ENCODE measurements around the genes PLXDC1, MED1 and NEUROD2.

DNA sequence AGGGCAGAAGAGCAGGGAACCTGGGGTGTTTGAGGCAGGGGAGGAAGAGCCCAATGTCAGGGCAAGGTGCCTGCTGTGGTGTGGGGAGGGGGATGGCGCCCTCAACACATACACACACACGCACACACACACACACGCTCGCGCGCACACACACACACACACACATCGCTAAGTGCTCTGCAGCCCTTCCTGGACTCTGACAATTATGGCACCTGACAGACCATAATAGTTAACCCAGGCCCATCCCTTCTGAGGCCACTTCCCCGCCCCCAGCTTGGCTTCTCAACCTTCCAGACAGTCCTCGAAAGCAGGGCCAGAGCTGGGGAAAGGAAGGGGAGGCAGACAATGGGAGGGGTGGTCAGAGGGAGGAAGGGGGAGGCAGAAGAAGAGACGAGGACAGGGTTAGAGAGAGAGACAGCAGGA is 4.2 kb downstream of the SRCIN1 start:
- CAGE, long polyA plus RNA: no peak
- RRBS: no CpG with 5 or more reads among the region's 10 CpGs

- CAGE, long polyA plus RNA: no peak
- RRBS: no CpG with 5 or more reads among the region's 6 CpGs
Measured at GRCh38 chr17:38699069-38699563, 6.0 kb upstream of the MLLT6 start.

DNA sequence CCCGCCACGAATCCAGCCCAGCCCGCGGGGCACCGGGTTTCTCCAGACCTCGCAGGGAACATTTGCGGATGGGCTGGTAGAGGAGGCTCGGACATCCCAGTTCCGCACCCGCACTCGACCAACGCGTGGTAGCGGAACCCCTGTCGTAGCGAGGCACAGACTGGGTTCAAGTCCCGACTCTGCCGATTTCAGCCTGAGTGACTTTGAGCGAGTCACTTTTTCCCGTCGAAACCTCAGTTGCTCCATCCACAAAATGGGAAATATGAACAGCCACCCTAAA is 2.2 kb upstream of the MLLT6 start:
- CAGE, long polyA plus RNA: no peak
- RRBS: no CpG with 5 or more reads among the region's 21 CpGs

DNA sequence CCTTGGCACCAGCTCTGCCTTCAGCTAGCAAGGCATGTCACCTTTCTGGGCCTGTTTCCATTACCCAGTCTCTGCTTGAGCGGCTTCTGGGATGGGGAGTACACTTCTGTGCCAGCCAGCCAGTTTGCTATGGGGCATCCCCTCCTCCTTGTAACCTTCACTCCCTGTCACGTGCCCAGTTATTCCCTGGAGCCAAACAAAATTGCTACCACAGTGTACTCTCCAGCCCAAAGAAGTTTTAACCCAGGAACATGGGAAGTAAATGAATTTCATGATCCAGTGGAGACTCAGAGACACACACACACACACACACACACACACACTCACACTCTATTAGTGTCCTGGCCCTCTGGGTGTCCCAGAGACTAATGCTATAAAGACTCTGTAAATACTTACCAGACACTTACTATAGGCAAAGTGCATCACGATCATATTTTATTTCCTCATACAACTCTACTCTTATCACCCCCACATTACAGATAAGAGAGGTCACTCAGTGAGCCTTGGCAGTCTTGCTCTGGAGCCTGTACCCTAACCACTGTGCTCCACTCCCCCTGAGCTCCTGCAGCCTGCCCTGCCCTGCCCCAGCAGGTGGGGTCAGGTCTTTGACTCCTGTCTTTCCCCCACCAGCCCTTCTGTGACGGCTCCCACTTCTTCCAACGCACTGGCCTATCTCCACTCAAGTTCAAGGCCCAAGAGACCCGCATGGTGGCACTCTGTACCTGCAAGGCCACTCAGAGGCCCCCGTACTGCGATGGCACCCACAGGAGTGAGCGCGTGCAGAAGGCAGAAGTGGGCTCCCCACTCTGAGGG is 2.7 kb downstream of the CISD3 start:
- CAGE, long polyA plus RNA: no peak
- RRBS: no CpG with 5 or more reads among the region's 10 CpGs

- CAGE, long polyA plus RNA: no peak
- RRBS: no CpG with 5 or more reads among the region's 20 CpGs
Measured at GRCh38 chr17:38746230-38747277, 1.6 kb downstream of the PCGF2 start.

DNA sequence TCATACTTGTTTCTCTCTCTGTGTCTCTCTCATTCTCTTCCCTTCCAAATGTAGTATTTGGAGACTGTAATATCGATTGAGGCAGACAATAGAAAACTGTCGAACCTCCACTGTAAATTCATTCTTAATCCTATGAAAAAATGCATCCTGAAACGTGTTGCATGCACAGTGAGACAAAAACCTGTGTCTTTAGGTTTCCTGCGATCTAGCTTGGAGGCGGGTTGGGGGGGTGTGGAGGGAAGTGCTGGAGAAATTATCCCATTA is 1.3 kb upstream of the PSMB3 start:
- CAGE, long polyA plus RNA: no peak
- RRBS: no CpG with 5 or more reads among the region's 5 CpGs

- CAGE, long polyA plus RNA: no peak
- RRBS: no CpG with 5 or more reads among the region's 3 CpGs
Measured at GRCh38 chr17:38771617-38771816, 19.0 kb downstream of the PSMB3 start.

DNA sequence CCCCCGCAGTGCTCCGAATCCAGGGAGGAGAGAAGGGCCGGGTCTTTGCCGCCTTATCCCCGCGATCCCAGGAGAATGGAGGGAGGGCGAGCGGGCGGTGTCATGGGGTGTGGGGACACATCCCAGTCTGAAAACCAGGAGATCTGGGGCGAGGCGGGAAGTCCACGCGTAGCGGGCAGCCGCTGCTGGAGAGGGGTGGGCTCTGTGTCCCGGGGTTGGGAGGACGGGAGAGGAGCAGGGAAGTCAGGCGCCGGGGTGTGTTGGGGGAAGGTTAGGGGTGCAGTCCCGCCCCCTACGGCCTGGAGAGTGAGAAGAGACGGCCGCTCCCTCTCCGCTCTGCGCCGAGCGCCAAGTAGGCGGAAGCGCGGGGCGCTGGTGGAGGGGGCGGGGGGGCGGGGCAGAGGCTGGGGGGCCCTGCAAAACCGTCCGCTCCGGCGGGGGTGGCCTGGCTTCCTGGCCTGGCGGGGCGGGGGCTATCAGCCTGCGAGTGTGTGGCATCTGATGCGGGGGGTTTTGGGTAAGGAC is 497 bp downstream of the LASP1 start:
- CAGE, long polyA plus RNA: no peak
- RRBS: 0% methylated on average over 8 of the region's 41 CpGs

DNA sequence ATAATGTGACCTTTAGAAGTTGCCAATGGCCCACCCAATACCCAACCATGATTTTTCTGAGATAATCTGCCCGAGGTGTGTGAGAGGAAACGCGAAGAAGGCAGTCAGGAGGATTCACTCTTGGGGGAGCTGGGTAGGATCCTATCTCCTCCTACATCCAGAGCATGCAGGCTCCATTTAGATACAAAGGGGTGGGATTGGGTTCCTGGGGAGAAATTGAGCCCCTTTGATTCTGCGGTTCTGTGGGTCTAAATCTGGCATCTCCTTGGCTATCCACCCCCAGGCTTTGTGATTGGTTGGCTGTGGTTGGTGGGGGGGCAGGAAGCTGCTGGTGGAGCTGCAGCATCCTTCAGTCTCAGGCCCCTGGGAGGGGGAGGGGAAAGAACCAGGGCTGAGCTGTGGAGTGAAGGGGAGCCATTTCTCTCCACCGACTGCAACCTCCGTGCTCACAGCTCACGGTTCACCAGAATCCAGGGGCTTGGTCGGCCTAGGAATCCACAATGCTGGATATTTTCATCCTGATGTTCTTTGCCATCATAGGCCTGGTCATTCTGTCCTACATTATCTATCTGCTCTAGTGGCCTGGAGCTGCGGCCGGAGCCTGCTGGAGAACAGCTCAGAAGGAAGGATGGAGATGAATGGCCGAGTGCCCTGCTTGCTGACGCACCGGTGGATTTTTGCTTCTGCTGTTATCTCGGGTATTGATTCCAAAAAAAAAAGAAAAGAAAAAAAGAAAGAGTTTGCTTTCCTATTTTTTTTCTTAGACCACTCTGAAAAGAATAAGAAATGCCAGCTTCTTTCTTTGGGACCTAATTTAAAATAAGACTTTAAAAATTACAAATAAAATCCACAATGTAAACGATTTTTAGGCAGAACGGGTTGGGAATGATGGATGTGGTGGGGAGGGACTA is 41.8 kb downstream of the FBXO47 start:
- CAGE, long polyA plus RNA: no peak
- RRBS: 88% methylated on average over 4 of the region's 16 CpGs

GRCh38 chr17:39150659-39151064 is 775 bp downstream of the PLXDC1 start:
- CAGE, long polyA plus RNA: no peak
- RRBS: no CpG with 5 or more reads among the region's 5 CpGs

DNA sequence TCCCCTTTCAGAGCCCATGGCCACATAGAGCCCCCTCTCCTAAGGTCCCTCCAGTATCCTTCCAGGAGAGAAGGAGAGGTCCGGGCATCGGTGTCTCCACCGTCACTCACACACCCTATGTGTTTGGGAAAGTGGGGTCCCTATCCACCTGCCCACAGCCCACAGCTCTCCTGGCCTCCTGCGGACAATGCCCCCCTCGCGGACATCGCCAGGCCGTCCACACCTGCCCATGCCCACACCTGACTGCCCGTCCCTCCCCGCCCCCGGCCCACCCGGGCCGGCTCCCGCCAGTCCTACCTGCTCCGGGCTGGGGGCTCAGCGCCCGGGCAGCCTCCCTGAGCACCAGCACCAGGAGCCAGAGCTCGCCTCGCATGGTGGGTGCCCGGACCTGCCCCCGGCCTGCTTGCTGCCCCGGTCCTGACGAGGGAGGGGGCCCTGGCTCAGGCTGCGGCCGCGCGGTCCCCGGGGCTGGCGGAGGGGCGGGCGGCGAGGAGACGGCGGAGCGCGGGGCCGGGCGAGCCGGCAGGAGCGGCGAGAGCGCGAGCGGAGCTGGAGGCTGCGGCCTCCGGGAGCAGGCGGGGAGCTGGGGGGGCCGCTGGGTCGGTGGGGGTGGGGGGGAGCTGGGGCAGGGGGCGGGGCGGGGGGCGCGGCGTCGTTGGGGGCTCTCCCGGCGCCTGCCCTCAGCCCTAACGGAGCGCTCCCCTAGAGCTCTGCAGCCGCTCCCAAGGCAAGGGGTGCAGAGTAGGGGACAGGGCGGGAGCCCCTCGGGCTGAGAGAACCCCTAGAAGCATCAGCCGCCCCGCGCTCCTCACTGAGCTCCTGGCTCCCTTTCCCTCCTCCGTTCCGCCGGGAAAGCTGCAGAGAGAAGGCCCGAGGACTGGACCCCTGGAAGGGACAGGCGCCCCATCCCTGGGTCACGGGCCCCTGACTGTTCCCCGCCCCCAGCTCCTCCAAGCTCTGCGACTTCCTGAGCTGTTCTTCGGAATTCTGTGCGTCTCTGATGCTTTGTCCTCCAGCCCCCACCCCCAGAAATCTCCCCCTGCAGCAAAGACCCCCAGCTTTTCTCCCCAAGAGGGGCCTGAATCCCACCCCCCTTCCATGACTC is at the start of gene PLXDC1:
TSS of gene PLXDC1 (minus strand) at position 573 of the 1,105 bp plus-strand sequence.
- CAGE, long polyA plus RNA: no peak
- RRBS: 9% methylated on average over 28 of the region's 75 CpGs

- CAGE, long polyA plus RNA: no peak
- RRBS: no CpG with 5 or more reads among the region's 3 CpGs
Measured at GRCh38 chr17:39167398-39167954, 1.5 kb upstream of the ARL5C start.

GRCh38 chr17:39450791-39451532 is at the start of gene MED1:
Gene MED1 (minus strand): TSS chr17:39451263.
- CAGE, long polyA plus RNA: no peak
- RRBS: no CpG with 5 or more reads among the region's 38 CpGs

DNA sequence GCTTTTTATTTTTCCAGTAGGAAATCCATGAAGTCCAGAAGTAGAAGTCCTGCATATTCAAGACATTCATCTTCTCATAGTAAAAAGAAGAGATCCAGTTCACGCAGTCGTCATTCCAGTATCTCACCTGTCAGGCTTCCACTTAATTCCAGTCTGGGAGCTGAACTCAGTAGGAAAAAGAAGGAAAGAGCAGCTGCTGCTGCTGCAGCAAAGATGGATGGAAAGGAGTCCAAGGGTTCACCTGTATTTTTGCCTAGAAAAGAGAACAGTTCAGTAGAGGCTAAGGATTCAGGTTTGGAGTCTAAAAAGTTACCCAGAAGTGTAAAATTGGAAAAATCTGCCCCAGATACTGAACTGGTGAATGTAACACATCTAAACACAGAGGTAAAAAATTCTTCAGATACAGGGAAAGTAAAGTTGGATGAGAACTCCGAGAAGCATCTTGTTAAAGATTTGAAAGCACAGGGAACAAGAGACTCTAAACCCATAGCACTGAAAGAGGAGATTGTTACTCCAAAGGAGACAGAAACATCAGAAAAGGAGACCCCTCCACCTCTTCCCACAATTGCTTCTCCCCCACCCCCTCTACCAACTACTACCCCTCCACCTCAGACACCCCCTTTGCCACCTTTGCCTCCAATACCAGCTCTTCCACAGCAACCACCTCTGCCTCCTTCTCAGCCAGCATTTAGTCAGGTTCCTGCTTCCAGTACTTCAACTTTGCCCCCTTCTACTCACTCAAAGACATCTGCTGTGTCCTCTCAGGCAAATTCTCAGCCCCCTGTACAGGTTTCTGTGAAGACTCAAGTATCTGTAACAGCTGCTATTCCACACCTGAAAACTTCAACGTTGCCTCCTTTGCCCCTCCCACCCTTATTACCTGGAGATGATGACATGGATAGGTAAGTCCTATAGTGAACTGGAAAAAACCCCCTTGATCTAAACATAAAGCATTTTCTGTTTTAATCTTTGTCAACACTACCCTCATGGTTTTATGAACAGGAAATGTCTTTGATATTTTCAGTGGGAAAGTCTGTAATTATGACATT is 9.9 kb downstream of the CDK12 start:
- CAGE, long polyA plus RNA: no peak
- RRBS: no CpG with 5 or more reads among the region's 4 CpGs

DNA sequence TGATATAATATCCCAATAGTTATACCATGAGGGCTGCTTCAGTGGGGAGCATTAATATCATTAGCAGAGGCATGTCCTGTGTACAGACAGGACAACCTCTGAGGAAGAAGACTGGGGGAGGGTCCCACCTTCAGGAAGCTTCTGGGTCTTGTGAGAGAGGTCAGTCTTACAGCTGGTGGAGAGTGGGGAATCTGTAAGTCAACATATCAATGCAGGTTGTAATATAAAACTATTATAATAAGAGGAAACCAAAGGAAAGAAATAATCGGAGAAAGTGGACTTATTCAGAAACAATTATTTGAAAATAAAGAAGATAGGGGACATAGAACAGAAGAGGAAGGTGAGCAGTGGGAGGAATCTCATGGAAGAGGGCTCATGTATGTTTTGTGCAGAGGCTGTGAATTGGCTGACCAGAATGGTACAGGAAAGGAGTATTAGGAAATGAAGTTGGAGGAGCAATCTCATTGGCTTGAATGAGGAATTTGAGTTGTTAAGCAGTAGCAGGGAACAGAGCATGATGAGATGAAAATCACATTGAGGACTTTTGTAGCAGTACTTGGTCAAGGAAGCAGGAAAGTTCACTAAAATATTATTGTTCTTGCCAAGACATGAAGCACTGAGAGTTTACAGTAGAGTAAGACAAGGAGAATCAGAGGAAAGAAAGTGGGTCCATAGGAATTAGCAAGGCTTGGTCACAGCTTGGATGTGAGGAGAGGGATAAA is 68.1 kb downstream of the NEUROD2 start:
- CAGE, long polyA plus RNA: no peak
- RRBS: no CpG with 5 or more reads among the region's 1 CpG

GRCh38 chr17:39544481-39544868 is 63.2 kb downstream of the NEUROD2 start:
- CAGE, long polyA plus RNA: no peak
- RRBS: no CpG with 5 or more reads among the region's 15 CpGs

- CAGE, long polyA plus RNA: no peak
- RRBS: no CpG with 5 or more reads among the region's 3 CpGs
Measured at GRCh38 chr17:39553392-39554085, 54.2 kb downstream of the NEUROD2 start.

GRCh38 chr17:39607394-39608250 is at the start of gene NEUROD2:
Gene NEUROD2 (minus strand): TSS chr17:39607920.
- CAGE, long polyA plus RNA: no peak
- RRBS: no CpG with 5 or more reads among the region's 42 CpGs

DNA sequence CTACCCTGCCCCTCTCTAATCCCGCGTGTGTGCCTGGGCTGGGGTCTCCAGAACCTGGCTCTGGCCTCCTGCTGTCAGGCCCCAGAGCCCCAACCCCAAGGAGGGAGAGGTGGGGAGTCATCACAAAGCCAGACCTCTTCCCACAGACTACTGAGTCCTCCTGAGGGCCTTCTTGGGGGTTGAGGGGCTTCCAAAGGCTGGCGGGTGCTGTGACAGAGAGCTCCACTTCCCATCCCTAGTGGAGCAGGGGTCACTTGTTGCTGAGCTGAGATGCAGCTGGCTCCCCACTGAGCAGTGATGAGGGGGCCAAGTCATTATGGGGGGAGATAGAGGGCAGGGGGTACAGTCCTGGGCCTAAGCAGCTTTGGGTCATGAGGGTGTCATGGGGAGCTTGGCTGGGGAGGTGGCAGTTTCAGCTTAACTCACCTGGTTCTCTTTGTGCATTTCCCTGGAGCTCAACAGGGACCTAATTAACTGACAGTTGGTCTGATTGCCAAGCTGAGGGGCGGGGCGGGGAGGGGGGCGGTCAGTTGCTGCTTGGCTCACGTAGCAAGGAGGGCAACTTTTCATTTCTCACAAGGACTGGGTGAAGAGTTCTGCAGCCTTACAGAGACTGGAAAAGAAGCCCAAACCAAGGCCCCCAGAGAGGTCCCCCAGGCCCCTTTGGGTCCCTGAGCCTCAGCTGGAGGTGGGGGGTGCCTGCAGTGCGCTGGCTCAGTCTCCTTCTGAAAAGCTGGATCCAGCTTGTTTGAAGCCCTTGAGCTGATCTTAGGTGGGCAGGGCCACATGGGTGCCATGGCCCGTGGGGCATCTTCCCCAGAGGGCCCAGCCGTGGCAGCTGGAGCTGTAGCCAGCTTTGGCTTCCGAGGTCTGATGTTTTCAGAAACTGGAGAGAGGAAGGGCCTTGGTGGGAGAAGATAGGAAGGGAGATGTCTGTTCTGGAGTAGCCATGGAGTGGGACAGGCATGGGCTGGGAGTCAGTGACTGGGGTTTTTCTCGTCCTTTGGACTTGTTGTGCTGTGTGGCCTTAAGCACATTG is 1.5 kb downstream of the PPP1R1B start:
- CAGE, long polyA plus RNA: no peak
- RRBS: no CpG with 5 or more reads among the region's 12 CpGs

DNA sequence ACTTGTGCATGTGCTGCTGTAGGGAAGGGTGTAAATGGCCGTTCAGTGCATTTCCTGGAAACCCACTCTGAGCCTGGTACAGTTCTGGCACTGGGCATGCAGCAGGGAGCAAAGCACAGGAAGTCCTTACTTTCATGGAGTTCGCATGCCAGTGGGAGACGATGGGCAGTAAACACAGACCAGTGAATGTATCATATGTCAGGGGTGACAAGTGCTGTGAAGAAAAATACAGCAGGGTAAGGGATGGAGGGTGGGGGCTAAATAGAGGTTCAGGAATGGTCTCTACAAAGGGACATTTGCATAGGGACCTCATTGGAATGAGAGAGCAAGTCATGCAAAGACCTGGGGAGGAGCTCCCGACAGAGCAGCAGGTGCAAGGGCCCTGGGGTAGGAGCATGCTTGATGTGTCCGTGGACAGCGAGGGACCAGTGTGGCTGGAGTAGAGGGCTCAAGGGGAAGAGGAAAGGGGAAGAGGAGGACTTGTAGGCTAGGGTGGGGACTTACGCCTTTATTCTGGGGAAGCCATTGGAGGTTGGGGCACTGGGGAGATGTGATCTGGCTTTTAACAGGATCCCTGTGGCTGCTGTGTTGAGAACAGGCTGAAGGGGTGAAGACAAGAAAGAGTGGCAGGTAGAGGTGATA is 5.7 kb downstream of the STARD3 start:
- CAGE, long polyA plus RNA: no peak
- RRBS: no CpG with 5 or more reads among the region's 7 CpGs

Measured in mammary epithelial cell (primary cell).